ENCODE data around the genes RPS3A, TMEM154 and FHDC1.

DNA sequence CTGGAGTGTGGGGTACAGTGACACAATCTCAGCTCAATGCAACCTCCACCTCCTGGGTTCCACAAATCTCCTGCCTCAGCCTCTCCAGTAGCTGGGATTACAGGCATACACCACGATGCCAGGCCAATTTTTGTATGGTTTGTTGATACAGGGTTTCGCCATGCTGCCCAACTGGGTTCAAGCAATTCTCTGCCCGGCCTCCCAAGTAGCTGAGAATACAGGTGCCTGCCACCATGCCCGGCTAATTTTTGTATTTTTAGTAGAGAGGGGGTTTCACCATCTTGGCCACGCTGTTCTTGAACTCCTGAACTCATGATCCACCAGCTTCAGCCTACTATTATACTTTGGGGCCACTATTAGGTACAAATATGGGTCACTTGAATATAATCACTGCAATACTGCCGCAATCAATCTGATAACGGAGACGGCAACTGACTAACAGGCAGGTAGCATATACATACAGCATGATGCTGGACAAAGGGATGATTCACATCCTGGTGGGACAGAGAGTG, 11.1 kb downstream of the LRBA start:
- PRO-cap, 2 experiments = no peak in any of the 2 experiments
- RAMPAGE, long total RNA, 4 experiments = no peak in any of the 4 experiments

- PRO-cap, 2 experiments = peak in 1 of 2 experiments; most common plus-strand start chr4:151014685 (in 1)
- RAMPAGE, long total RNA, 4 experiments = no peak in any of the 4 experiments
Observed at GRCh38 chr4:151014150-151014871, 773 bp downstream of the LRBA start.

DNA sequence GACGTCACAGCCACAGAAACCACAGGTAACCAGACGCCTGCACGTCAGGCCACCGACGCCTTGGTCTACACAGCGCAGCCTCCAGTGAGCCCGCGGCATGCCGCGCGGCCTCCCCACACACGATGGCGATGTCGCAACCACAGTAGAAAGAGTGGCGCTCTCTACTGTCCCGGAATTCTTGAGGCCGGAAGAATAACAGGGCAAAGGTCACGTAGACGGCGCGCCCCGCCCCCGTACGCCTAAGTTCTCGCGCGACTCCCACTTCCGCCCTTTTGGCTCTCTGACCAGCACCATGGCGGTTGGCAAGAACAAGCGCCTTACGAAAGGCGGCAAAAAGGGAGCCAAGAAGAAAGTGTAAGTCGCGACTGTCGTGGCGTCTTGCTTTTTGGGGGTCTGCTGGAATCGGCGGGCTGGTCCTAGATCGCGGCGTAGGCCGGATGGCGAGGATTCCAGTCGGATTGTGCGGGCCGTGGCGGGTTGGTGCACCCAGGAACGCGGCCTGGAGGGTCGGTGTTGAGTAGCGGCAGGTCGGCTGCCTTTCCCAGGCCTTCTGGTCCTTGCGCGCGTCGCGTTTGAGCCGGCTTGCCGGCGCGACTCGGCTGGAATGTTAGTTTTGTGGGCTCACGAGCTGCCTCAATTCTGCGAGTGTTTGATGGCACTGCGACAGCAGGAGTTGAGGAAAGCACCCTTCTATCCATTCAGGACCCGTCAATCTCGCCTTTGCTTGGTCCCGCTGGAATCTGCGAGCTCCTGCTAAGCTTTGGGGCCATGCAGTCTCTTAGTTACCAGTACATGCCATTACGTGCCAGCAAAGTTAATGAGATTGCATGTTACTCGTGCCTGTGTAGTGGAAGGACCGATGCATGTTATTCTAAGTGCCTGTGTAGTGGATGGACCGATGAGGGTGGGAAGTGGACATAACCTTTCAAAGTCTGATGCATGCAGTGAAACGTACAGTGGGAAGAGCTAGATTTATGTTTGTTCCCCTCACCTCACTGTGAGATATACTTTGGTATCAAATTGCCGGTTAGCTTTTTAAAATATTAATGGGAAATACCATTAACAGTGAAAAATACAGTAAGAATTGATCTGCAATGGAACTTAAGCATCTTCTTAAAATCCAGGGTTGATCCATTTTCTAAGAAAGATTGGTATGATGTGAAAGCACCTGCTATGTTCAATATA, at the start of gene RPS3A:
Gene RPS3A, plus strand, starts transcription at position 268 of the 1,185 bp plus-strand sequence.
- PRO-cap, 2 experiments = peak in 1 of 2 experiments; most common plus-strand start position 268 of the sequence (in 1)
- RAMPAGE, long total RNA, 4 experiments = start-site peak on the plus strand in 4 of 4 experiments, centred at positions 275 to 284 of the sequence, 336 to 13,286 reads per replicate

DNA sequence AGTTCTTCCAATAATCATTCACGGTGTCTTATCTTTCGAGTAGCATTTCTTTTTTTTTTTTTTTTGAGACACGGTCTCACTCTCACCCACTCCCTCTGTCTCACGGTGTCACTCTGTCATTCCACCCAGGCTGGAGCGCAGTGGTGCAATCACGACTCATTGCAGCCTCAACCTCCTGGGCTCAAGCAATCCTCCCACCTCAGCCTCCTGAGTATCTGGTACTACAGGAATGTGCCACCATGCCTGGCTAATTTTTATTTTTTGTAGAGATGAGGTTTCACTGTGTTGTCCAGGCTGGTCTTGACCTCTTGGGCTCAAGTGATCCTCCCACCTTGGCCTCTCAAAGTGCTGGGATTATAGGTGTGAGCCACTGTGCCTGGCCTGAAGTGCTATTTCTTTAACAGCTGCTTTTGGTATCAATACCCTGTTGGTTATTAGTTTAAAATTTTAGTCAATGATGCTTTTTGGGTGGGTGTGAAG, 69.0 kb downstream of the RPS3A start:
- PRO-cap, 2 experiments = no peak in any of the 2 experiments
- RAMPAGE, long total RNA, 4 experiments = start-site peak on the minus strand in 1 of 4 experiments, centred at position 266 of the sequence, 19 reads per replicate

- PRO-cap, 2 experiments = no peak in any of the 2 experiments
- RAMPAGE, long total RNA, 4 experiments = start-site peak on the minus strand in 2 of 4 experiments, at chr4:151175008-151175673 at its widest, 59 to 110 reads per replicate
Observed at GRCh38 chr4:151174778-151175746, 75.6 kb downstream of the RPS3A start.

- PRO-cap, 2 experiments = no peak in any of the 2 experiments
- RAMPAGE, long total RNA, 4 experiments = no peak in any of the 4 experiments
Observed at GRCh38 chr4:151221916-151222615, 54.9 kb upstream of the PRSS48 start.

GRCh38 chr4:151293756-151294430, 16.9 kb downstream of the PRSS48 start:
- PRO-cap, 2 experiments = no peak in any of the 2 experiments
- RAMPAGE, long total RNA, 4 experiments = start-site peak on the minus strand in 1 of 4 experiments, at chr4:151293929-151293978 at its widest, 8 reads per replicate

DNA sequence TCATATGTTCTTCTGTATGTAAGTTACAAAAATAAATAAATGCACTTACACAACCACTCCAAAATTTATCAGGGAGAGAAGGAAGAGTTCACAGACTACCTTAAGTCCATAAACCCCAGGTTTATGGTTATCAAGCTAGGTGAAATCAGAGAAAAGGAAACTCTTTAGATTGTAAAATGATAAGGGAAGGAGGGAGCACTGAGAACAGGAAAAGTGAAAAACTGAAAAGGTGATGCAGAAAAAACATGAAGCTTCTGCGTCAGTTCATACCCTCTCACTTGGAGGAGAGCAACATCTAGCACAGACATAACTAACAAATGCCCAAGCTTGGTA, 2.3 kb downstream of the SH3D19 start:
- PRO-cap, 2 experiments = no peak in any of the 2 experiments
- RAMPAGE, long total RNA, 4 experiments = no peak in any of the 4 experiments

- PRO-cap, 2 experiments = no peak in any of the 2 experiments
- RAMPAGE, long total RNA, 4 experiments = no peak in any of the 4 experiments
Observed at GRCh38 chr4:151324174-151324630, 1.2 kb downstream of the SH3D19 start.

DNA sequence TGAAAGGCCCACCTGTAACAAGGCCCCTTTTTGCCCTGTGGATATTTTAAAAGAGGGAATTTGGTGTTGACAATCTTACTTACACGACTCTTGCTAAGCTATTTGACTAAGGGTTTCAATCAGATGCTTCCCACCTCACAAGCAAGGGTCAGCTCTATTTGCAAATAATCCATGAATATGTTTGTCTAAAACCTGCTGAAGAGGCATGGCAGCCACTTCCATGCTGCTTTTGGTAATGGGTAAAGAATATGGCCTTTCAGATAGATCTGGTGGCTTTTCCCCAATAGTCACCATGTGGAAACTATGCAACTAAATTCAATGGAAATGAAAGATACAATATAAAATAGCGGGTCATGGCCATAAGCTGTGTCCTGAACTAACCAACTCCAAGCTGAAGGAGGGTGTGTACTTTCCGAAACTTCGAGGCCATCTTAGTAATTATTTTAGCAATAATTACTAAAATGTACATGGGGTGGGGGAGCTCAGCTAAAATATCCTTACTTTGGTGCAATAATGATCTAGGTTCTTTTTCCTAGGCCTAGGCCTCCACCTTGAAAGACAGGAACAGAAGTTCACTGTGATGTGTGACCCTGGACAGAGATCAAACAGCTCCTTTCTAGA, 92.7 kb downstream of the GATB start:
- PRO-cap, 2 experiments = no peak in any of the 2 experiments
- RAMPAGE, long total RNA, 4 experiments = no peak in any of the 4 experiments

- PRO-cap, 2 experiments = no peak in any of the 2 experiments
- RAMPAGE, long total RNA, 4 experiments = no peak in any of the 4 experiments
Observed at GRCh38 chr4:151673769-151674267, 87.0 kb downstream of the GATB start.

- PRO-cap, 2 experiments = no peak in any of the 2 experiments
- RAMPAGE, long total RNA, 4 experiments = no peak in any of the 4 experiments
Observed at GRCh38 chr4:151763377-151763753, 2.6 kb upstream of the GATB start.

DNA sequence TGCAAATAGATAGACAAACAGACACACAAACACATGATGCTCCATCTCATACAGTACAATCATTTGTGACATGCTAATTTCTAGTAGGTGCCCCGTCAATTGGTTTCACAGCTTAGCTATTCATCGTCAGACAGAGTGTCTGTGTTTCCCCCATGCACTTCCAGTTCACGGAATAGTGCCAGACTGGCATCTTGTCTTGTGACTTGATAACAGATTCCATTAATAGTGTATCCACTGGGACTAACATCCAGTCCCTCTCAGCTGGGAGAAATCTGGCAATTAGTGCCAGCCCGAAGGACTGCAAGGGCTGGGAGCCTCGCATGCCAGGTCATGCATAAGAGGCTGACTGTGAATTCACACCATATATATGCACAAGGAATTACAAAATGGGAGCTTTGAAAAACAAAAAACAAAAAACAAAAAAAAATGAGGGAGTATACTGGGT, 20.2 kb upstream of the GATB start:
- PRO-cap, 2 experiments = no peak in any of the 2 experiments
- RAMPAGE, long total RNA, 4 experiments = no peak in any of the 4 experiments

DNA sequence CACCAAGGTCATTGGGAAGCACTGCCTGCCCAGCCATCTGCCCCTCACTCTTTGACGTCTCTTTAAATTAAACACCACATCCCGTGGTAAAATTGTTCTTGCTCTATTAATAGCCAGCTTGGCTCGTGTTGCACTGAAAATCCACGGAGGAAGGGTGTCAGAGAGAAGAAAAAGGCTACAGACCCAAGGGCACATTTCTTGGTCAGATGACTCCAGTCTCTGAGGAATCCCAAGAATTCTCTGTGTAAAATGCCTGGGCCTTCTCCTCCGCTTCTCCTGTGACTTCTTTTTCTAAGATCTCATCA, 45.7 kb upstream of the GATB start:
- PRO-cap, 2 experiments = no peak in any of the 2 experiments
- RAMPAGE, long total RNA, 4 experiments = no peak in any of the 4 experiments

DNA sequence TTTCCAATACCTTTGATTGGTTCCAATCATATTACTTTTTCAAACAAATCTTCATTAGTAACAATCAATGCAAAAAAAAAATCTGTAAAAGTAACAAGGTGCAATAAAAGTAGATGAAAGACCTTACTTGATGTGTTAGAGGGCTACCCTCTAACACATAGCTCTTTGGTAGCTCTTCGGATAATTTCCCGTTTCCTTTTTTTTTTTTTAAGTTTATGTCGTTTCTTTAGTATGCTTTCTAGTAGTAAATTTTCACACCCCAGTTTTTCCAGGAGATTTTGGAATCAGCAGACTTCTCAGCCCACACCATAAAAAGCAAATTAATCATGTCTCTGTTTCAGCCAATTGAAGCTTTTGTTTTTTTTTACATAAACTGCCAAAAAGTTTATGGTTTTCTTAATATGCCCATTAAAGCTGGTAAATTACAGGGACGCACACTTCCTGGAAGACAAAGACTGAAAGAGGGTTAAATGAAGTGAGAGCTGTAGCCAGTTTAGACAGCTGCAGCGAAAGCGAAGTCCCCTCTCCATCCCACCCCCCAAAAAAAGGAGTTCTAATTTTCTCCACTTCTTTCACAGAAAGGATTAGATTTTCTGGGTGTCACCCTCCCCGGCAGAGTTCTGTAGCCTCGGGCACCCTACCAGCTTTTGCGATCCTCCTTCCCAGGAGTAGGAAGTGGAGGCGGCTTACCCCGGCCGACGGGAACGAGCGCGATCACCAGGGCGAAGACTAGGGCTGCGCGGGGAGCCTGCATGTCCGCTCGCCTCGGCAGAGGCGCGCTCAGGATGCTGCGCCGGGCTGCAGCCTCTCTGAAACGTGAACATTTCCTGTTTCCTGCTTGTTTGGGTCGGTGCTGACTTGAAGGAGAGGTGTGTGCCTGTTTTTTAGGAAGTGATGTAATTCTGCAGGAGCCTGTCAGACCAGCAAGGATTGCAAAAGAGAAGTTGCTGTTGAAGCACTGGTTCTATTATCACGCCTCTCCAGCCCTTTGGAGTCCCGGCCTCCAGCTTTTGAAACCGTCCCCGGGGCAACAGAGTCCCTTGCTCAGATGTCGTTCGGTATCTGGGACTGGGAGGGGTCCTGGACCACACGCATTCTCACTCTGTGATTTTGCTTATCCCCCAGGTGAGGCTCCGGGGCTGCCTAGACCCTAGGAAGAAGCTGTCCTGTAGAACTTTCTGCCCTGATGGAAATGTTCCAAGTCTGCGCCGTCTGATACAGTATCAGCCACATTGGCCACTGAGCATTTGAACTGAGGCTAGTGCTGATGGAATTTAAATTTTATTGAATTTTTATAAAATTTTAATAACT, at the start of gene TMEM154:
Gene TMEM154, minus strand, starts transcription at position 818 of the 1,311 bp plus-strand sequence.
- PRO-cap, 2 experiments = peak in 2 of 2 experiments; most common minus-strand start position 818 of the sequence (in 2)
- RAMPAGE, long total RNA, 4 experiments = start-site peak on the minus strand in 4 of 4 experiments, centred at positions 784 to 798 of the sequence, 18 to 199 reads per replicate

GRCh38 chr4:152737400-152737768, 42.1 kb downstream of the TIGD4 start:
- PRO-cap, 2 experiments = peak in 1 of 2 experiments; most common minus-strand start chr4:152737517 (in 1)
- RAMPAGE, long total RNA, 4 experiments = no peak in any of the 4 experiments

DNA sequence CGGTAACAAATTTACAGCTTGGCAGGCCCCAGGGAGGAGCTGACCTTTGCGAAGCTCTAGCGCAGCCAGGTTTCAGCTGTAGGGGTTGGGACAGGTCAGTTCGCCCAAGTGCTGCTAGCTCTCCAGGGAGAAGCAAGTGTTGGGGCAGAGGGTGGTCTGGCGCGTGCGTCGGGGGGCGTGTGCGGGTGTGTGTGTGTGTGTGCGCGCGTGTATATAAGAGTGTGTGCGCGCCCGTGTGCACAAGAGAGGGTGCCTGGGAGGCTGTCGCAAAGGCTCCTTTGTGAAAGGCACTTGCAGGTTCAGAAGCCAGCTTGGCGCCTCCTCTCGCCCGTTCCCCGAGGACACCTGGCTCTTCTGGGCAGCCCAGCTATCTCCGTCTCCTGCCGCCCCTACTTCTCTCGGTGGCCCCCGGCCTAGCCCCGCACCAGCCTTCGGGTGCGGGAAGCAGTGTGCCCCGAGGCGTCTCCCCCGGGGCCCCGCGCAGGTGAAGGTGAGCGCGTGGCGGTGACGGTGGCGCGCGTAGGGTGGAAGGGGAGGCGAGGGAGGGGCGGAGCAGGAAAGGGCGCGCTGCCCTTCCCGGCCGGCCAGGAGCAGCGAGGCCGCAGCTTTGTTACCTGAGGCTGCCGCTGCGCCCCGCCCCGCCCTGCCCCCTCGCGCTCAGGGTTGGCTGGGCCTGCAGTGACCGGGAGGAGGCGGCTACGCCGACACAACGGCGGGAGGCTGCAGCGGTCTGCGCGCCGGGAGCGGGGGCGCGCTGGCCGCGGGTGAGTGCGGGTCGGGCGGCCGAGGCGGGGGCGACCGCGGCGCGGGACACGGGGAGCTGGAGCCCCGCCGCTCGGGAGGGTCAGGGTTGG, at the start of gene FHDC1:
Gene FHDC1, plus strand, starts transcription at position 678 of the 854 bp plus-strand sequence.
- PRO-cap, 2 experiments = peak in 2 of 2 experiments; most common plus-strand start position 242 of the sequence (in 1); most common minus-strand start position 186 of the sequence (in 1)
- RAMPAGE, long total RNA, 4 experiments = start-site peak on the plus strand in 3 of 4 experiments, centred at positions 507 to 737 of the sequence, 31 to 33 reads per replicate; start-site peak on the minus strand in 1 of 4 experiments, centred at positions 494 to 584 of the sequence, 6 to 11 reads per replicate

GRCh38 chr4:152937952-152938571, 1.9 kb downstream of the FHDC1 start:
- PRO-cap, 2 experiments = no peak in any of the 2 experiments
- RAMPAGE, long total RNA, 4 experiments = no peak in any of the 4 experiments

GRCh38 chr4:152997812-152998333, 61.8 kb downstream of the FHDC1 start:
- PRO-cap, 2 experiments = no peak in any of the 2 experiments
- RAMPAGE, long total RNA, 4 experiments = no peak in any of the 4 experiments

DNA sequence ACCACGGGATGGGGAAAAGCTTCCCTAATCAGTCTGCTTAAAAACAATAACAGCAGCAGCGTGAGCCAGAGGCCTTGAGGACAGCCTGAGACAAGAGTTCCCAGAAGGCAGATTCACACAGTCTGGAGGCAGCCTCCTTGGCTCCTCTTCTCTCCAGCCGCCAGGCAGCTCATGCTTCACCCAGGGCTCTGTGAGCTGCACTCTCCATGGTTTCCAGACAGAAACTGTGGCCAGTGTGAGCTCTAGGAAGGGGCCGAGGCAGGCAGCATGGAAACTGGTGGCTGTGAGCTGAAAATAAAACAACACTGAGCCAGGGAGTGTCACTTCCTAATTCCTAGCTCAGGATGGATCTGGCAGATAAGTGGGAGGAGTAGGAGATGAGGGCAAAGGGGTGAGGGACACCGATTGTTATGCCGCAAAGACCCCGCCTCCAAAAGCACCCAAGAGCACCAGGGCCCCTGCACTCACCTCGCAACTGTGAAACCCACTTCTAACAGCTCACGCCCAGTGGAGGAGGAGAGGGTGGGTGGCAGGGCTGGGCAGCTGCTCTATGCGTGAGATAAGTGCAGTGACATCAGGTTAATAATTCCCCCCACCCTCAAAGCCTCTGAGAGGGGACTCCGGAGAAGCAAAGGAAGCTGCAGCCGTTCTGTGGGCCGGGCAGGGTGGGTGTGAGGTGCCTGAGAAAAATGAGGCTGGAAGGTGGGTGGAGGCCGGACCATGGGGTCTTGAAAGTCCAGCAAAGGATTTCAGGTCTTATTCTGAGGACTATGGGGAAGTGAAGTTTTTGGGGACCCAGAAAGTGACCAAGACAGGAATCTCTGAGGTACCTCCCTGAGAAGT, 69.9 kb downstream of the FHDC1 start:
- PRO-cap, 2 experiments = peak in 1 of 2 experiments; most common minus-strand start position 219 of the sequence (in 1)
- RAMPAGE, long total RNA, 4 experiments = no peak in any of the 4 experiments